Measurements from ENCODE around the gene APOA4.

GRCh38 chr11:116782738-116783106, 5.1 kb downstream of the ZPR1 start:
- RRBS = no CpG with 5 or more reads among the region's 3 CpGs

DNA sequence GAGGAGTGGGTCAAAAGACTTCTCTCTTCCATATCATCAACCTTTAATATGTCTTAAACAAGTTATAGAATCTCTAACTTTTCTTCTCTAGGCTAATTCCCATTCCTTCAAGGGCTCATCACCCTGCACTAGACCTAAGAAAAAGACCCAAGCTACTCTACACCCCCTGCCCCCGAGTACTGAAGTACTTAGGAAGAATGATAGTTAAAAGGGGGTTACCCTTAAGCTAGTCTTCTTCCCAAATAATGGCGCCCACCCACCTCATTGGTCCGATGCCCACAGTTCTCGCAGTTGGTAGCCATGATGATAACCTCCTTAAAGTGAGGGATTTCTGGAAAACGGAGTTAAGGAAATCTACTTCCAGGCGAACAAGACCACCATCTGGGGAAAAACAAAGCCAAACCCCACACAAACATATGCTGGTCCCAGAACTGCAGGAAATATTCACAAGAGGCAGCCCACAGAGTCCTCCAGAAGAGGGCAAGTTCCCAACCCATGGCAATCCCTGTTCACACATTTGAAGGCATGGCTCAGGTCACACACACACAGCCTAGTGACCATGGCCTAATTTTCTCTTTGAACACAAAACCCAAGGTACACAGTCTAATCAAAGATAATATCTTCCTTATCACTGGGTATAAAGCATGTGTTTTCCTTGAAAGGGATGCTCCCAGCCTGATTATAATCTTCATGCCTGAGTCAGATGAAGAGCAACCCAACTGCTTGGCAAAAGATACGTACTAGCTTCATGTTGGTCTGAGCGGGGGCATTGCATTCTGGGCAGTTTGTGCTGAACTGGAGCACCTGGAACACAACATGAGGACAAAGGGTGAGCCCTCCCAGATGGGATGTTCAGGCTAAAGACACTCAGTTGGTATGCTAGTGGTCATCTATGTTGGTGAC, 3.5 kb downstream of the ZPR1 start:
- RRBS = no CpG with 5 or more reads among the region's 8 CpGs

DNA sequence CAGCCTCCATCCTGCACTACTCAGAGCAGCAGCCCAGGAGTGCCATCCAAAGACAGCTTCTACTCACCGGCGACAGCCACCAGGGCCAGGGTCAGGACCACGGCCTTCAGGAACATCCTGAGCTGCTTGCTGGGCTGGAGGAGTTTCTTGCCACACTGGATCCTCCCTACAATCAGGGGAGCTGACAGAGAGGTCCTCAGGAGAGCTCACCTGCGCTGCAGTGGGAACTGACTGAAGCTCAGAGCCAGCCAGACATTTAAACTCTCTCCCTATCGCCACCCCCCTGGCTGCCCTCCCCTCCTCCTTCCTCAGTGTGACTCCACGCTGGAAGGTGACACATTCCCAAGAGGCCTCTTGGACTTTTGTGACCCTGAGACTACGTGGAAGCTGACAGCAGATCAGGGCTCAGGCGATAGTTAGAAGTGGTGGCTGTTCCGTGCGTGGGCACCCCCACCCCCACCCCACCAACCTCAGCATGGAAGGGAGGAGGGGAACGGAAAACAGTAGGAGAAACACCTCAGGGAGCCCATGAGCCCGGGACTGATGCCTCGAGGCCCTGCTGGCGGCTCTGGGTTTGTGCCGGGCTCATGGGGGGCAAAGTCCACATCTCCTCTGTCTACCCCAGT, at the start of gene APOA4:
APOA4 (minus strand) TSS at position 229 of the 626 bp plus-strand sequence.
- RRBS = 35% methylated on average over 4 of the region's 15 CpGs

DNA sequence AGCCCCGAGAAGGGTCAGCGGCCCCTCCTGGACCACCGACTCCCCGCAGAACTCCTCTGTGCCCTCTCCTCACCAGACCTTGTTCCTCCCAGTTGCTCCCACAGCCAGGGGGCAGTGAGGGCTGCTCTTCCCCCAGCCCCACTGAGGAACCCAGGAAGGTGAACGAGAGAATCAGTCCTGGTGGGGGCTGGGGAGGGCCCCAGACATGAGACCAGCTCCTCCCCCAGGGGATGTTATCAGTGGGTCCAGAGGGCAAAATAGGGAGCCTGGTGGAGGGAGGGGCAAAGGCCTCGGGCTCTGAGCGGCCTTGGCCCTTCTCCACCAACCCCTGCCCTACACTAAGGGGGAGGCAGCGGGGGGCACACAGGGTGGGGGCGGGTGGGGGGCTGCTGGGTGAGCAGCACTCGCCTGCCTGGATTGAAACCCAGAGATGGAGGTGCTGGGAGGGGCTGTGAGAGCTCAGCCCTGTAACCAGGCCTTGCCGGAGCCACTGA, 732 bp upstream of the APOC3 start:
- RRBS = no CpG with 5 or more reads among the region's 11 CpGs

GRCh38 chr11:116833795-116834483, 3.5 kb downstream of the APOA1 start:
- RRBS = no CpG with 5 or more reads among the region's 12 CpGs

DNA sequence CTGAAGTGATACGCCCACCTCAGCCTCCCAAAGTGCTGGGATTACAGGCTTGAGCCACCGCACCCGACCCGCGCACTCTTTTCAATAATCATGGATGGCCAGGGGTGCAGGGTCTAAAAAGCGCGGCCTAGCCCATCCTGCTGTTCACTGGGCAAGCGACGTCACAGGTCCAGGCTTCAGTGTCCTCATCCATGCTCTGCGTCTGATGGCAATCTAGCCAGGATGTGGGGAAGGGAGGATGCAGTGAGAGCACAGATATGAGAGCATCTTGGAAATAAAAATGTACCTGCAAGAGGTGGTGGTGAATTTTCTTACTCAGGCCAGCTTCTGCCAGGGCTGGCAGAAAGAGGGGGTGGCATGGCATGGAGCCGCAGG, 2.7 kb downstream of the APOA1 start:
- RRBS = no CpG with 5 or more reads among the region's 11 CpGs

DNA sequence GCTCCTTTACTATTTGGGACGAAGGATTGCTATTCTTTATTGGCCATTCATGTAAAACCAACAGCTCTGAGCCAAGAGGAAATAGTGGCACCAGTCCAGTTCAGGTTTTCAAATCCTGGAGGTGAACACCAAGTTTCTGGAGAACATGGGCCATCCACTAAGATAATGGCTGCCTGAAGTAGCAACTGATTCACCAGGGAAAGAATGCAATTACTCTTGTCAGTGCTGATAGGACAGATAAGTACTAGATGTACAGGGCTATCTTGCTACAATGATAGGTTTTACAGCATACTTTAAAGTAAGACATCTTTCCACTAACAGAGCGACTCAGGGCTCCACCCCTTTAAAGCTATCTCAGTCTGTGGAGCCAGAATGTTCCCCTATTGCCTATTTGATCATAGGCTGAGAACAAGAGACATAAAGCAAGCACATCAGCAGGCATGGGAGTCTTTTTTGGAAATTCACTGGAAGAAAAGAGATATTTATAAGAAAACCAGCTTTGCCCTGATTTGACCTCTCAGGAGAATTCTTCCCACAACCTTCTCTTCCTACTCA, 36.9 kb upstream of the APOA1 start:
- RRBS = no CpG with 5 or more reads among the region's 2 CpGs

DNA sequence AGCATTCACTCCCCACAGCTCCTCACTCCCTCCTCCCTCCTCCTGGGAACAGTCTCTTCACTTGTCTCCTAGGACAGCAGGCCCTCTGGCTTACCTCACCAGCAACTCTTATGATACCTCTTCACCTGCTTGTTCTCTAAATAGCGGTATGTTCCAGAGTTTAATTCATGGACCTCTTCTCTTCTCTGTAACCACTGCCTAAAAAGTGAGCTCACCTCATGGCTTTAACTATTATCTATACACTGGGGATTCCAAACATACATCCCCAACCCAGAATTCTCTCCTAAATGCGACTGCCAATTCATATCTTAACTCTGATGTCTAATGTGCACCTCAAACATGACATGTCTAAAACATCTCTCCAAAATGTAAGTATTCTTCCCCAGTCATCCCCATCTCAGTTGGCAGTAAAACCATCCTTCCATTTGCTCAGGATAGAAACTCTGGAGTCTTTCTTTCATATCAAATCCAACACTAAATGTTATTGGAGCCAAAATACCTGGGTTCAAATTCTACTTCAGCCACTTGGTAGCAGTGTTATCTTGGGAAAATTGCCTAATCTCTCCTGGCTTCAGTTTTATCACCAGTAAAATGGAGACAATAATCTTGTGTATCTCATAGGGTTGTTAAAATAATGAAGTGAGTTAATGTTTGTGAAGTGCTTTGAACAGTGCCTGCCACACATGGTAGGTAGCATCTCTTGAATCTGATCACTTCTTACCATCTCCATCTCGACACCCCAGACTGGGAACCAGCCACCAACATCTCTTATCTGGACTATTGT, 56.8 kb upstream of the APOA1 start:
- RRBS = no CpG with 5 or more reads among the region's 3 CpGs

GRCh38 chr11:116930041-116930709, 92.8 kb upstream of the APOA1 start:
- RRBS = no CpG with 5 or more reads among the region's 7 CpGs

- RRBS = no CpG with 5 or more reads among the region's 16 CpGs
These were observed 7.6 kb upstream of the TAGLN start for GRCh38 chr11:117191453-117192061.

GRCh38 chr11:117223418-117224154, 8.3 kb downstream of the PCSK7 start:
- RRBS = no CpG with 5 or more reads among the region's 14 CpGs

GRCh38 chr11:117234057-117234852, 1.8 kb downstream of the RNF214 start:
- RRBS = no CpG with 5 or more reads among the region's 6 CpGs

DNA sequence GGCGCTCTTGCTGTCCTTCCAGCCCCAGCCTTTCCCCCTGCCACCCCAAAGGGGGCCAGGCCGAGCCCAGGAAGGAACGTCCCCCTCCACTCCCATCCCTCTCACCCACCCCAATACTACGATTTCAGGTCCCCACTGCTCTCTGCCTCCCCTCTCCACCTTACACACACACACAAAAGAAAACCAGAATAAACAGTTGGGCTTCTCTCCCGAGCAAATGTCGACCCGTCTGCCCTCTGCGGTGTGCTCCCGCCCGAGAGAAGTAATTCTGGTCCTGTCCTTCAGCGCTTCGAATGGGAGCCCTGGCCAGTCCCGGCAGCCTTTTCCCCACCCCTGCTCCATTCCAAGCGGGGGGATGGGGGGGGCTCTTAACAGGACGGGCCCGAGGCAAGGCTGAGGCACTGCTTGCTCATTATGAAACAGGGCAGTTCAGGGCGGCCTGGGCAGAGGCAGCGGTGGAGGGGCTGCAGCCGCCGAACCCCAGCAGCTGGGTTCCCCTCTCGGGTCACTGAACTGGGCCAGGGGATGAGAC, 15.9 kb downstream of the BACE1 start:
- RRBS = no CpG with 5 or more reads among the region's 21 CpGs

DNA sequence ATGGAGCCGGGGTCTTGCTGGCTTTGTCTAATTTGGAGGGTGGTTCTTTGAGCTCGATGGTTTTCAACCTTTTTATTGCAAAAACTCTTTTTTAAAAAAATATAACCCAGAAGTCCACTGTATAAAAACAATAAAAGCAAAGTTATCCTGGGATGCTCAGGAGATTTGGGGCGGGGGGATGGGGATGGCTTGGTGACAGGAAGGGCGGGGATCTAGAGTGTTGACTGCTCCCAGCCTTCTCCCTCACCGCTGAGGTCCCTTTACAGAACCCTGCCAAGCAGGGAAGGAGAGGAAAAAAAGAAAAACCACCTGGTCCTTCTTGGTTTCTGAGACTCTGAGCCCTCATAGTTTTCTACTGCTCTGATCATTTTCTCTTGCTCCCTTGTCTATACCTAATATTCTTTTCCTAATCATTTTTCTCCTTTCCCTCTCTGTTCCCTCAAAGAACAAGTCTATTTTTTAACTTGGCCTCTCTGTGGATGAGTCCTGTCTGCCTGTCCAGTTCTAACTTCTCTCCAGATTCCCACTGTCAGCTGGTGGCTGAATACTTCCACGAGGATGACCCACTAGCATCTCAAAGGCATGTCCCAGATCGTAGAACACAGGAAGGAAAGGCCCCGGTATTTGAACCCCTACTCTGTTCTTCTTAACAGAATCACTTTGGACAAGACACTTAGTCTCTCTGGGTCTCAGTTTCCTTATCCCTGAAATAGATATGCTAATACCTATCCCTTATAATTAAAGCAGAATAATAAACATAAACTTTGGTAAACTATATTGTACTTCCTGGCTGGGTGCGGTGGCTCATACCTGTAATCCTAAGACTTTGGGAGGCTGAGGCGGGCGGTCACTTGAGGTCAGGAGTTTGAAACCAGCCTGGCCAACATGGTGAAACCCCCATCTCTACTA, 7.9 kb downstream of the BACE1 start:
- RRBS = no CpG with 5 or more reads among the region's 11 CpGs

GRCh38 chr11:117309113-117309742, 6.8 kb downstream of the BACE1 start:
- RRBS = no CpG with 5 or more reads among the region's 11 CpGs

GRCh38 chr11:117313016-117313555, 3.0 kb downstream of the BACE1 start:
- RRBS = no CpG with 5 or more reads among the region's 8 CpGs

GRCh38 chr11:117684562-117685109, 112.4 kb downstream of the DSCAML1 start:
- RRBS = no CpG with 5 or more reads among the region's 5 CpGs

DNA sequence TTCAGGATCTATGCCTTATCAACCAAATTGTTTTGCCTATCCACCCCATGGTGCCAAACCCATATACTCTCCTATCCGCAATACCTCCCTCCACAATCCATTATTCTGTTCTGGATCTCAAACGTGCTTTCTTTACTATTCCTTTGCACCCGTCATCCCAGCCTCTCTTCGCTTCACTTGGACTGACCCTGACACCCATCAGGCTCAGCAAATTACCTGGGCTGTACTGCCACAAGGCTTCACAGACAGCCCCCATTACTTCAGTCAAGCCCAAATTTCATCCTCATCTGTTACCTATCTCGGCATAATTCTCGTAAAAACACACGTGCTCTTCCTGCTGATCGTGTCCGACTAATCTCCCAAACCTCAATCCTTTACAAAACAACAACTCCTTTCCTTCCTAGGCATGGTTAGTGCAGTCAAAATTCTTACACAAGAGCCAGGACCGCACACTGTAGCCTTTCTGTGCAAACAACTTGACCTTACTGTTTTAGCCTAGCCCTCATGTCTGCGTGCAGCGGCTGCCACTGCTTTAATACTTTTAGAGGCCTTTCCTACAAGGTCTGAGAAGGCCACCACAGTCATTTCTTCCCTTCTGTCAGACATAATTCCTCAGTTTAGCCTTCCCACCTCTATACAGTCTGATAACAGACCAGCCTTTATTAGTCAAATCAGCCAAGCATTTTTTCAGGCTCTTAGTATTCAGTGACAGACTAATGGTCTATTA, 12.0 kb downstream of the FXYD2 start:
- RRBS = no CpG with 5 or more reads among the region's 12 CpGs

DNA sequence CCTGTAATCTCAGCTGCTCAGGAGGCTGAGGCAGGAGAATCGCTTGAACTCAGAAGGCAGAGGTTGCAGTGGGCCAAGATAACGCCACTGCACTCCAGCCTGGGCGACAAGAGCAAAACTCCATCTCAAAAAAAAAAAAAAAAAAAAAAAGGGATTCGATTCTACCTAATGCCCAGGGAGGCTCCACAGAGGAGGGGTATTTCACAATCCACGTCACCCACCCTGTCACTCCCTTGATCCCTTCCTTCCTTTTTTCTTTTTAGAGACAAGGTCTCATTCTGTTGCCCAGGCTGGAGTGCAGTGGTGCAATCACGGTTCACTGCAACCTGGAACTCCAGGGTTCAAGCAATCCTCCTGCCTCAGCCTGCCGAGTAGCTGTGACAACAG, 11.5 kb upstream of the FXYD2 start:
- RRBS = no CpG with 5 or more reads among the region's 7 CpGs

- RRBS = no CpG with 5 or more reads among the region's 7 CpGs
These were observed 3.5 kb upstream of the FXYD6 start for GRCh38 chr11:117879844-117880421.